Mucosa of descending colon (tissue), 1 donor: Measurements from ENCODE around the genes MBTPS2, SUPT20HL2 and ARX.

DNA sequence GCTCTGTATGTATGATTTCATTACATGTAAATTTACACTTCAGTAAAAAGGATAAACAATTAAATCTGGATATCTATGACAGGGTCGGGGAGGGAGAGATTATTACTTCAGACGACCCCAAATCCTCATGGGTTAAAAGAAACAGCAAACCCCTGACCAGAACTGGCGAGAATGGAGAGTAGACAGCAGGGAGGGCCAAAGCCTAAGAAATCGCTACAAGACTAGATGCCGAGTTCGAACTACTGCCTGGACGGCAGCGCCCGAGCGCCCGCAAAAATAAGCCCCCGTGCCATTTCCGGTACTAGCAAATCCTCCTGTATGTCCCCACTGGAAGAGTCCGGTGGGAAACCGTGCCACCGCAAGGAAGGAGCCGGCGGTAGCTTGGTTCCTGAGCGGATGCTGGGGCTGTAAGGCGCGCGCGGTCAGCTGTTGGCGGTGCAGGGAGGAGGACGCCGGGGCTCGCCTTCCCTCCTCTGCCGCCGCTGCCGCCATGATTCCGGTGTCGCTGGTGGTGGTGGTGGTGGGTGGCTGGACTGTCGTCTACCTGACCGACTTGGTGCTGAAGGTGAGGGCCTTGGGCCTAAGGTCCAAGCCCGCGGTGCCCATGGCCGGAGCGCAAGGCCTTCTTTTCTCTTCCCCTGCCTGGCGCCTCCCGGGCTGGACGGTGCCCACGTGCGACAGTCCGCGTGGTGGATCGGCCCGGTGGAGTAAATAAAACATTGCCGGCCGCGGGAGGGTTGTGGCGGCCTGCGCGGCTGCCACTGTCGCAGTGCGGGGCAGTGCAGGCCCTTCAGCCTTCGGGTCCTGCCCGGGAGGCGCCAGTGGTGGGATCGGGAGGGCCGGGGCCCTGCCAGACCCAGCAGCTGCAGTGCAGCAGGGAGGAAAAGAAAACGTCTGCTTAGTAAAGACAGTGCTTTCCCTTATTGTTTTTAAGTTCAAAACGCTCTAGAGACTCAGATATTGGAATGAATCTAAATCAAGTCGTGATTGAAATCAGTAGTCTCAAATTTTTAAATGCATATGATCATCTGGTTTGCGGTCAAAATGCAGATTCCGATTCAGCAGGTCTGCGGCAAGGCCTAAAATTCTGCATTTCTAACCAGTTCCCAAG lies at the start of gene MBTPS2:
Gene MBTPS2, plus strand, starts transcription at position 373 of the 1,111 bp plus-strand sequence.
- PRO-cap, result bidirectional peak, plus-strand start at position 384 of the sequence, minus-strand start at position 278 of the sequence

GRCh38 chrX:21882374-21883101 lies 26.8 kb downstream of the YY2 start:
- PRO-cap, result no peak

- PRO-cap, result no peak
These were observed 458 bp downstream of the PHEX start for GRCh38 chrX:22032513-22033052.

DNA sequence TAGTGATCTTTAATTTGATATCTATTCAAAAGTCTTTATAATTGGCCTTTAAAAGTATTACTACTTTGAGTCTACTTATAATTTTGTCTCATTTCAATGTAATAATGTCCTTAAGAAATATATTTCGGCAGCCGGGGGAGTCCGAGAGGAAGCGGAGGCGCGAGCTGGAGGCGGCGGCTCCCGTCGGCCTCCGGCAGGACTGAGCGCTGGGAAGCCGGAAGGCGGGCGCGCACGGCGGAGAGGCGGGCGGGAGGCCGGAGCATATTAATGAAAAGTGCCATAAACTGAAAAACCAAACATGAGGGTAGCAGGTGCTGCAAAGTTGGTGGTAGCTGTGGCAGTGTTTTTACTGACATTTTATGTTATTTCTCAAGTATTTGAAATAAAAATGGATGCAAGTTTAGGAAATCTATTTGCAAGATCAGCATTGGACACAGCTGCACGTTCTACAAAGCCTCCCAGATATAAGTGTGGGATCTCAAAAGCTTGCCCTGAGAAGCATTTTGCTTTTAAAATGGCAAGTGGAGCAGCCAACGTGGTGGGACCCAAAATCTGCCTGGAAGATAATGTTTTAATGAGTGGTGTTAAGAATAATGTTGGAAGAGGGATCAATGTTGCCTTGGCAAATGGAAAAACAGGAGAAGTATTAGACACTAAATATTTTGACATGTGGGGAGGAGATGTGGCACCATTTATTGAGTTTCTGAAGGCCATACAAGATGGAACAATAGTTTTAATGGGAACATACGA lies 75.9 kb downstream of the DDX53 start:
- PRO-cap, result no peak

DNA sequence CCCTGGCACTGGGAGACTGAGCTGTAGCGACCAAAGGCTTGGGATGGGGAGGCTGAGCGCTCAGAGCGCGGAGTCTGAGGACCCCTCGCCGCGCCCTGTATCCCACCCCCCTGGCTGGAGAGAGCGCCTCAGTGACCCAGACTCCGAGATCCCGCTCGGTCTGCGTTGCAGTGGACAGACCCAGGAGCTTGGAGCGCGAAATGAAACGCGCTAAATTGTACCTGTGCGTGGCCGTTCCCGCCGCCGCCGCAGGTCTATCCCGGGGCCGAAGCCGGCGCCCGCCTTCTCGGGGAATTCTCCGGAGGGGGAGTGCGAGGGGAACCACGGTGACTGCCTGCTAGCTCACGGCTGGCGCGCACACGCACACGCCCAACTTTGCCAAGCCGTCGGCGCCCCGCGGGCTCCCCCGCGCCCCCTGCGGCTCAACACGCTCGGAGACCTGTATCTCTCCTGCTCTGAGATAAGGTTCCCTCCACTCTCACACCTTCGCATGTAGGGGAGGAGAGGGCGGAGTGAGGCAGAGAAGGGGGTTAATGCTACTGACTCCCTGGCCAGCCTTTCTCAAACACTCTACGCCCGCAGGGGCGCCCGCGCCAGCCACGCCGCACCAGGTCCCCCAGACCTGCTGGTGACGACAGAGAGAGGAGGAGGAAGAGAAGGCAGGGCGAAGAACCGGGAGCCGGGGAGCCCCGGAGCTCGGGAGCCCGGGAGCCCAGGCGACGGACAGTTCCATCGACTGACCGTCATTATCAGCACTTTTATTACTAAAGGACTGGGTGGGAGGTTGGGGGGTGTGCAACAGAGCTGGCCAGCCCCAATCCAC lies 1.4 kb upstream of the PTCHD1 start:
- PRO-cap, result no peak

DNA sequence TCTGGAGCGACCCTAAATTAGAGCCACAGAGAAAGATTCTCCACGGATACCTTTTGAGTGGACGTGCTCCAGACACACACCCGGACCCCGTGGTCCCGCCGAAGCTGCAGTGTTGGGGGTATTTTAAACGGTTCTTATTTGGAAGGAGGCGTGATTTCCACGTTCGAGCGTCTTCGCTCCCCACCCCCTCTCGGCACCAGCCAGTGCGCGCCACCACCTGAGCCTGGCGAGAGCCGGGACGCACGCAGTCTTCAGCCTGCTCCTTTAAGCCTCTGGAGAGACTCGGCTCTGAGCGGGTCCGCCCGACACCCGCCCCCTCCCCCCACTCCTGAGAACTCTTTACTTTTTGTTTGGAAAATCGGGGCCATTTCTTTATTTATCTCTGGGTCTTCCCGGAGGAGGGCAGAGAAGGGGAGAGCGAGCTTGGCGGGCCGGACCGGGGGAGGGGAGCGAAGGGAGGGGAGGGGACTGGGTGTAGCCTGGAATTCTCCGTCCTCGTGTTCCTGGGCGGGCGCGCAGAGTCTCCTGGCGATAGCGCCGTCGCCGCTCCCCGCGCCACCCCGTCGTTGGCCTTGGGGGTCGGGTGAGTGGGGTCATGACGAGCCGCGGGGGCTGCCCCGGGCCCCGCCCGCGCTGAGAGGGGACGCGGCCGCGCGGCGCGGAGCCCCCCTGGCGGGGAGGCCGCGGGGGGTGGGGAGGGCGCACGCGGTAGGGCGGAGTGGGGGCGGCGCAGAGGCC lies 601 bp upstream of the PTCHD1 start:
- PRO-cap, result no peak

GRCh38 chrX:23682036-23682619 lies 14.8 kb downstream of the PRDX4 start:
- PRO-cap, result no peak

- PRO-cap, result no peak
These were observed 28.1 kb downstream of the APOO start for GRCh38 chrX:23879592-23879988.

GRCh38 chrX:24050519-24050794 lies 4.3 kb upstream of the EIF2S3 start:
- PRO-cap, result no peak

GRCh38 chrX:24067742-24068271 lies 13.1 kb downstream of the EIF2S3 start:
- PRO-cap, result no peak

DNA sequence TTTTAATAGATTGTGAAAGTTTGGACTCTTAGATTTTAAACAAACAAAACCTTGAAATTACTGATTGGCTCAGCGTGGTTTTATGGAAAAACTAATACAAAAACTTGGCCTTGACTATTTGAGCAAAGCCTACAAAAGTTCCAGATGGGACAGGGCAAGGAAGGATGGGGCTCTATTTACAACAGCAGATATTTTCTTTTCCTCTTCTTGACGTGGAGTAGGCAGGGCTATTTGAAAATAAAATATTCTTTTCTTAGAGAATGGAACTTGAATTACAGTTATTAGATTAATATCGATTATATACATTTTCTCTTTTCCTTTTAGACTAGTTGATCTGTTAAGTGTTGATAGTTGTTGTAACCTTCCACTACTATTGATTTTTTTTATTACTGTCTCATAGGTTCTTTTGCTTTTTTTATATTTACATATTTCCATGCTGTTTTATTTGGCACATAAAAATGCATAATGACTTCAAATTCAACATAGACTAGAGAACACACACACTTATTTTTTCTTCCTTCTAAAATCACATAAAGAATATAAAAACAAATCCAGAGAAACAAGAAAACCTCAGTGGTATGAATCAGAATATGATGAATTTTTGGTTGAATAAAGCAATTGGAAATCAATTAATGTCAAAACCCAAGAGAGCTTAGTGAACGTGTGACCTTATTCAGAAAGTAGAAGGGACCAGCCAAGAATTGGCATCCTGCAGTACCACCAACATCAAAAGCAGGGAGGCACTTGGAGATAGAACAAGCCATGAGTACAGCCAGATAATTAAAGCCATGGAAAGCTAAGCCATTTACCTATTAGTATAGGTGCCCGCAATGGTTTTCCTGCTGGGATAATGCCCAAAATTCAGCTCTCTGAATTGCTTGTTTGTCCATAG lies 16.9 kb downstream of the ZFX start:
- PRO-cap, result no peak

- PRO-cap, result no peak
These were observed 31.5 kb downstream of the ZFX start for GRCh38 chrX:24180914-24181586.

GRCh38 chrX:24313785-24314252 lies at the start of gene SUPT20HL2:
TSS of gene SUPT20HL2 (minus strand) at chrX:24314069.
- PRO-cap, result no peak

GRCh38 chrX:24645837-24646476 lies 1.2 kb downstream of the PCYT1B start:
- PRO-cap, result no peak

- PRO-cap, result no peak
These were observed 15.5 kb upstream of the PCYT1B start for GRCh38 chrX:24662683-24663087.

GRCh38 chrX:24672520-24673145 lies 21.1 kb upstream of the POLA1 start:
- PRO-cap, result no peak

GRCh38 chrX:24763090-24763595 lies 69.4 kb downstream of the POLA1 start:
- PRO-cap, result no peak

DNA sequence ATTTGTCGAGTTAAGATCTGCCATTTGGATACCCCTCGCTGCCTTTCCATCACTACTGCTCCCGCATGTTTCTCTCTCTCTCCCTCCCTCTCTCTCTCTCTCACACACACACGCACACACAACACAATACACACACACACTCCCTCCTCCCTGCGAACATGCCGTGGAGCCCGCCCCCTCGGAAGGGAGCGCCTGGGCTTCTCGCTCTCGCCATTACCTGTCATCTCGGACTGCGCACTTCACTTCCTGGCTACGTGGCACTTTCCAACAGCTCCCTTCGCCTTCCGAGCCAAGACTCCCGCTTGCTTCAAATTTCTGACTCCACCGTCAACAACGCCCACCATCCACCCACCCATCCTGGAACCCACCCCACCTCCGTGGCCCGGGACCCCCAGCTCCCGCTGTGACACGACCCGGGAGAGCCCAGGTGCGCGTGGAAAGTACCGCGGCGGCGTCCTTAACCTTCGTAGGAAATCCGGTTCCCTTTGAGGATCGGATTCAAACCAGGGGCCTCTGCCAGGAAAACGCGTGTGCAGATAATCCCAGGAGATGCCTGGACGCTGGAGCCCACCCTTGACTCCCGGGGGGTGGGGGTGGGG lies 12.6 kb downstream of the ARX start:
- PRO-cap, result no peak

DNA sequence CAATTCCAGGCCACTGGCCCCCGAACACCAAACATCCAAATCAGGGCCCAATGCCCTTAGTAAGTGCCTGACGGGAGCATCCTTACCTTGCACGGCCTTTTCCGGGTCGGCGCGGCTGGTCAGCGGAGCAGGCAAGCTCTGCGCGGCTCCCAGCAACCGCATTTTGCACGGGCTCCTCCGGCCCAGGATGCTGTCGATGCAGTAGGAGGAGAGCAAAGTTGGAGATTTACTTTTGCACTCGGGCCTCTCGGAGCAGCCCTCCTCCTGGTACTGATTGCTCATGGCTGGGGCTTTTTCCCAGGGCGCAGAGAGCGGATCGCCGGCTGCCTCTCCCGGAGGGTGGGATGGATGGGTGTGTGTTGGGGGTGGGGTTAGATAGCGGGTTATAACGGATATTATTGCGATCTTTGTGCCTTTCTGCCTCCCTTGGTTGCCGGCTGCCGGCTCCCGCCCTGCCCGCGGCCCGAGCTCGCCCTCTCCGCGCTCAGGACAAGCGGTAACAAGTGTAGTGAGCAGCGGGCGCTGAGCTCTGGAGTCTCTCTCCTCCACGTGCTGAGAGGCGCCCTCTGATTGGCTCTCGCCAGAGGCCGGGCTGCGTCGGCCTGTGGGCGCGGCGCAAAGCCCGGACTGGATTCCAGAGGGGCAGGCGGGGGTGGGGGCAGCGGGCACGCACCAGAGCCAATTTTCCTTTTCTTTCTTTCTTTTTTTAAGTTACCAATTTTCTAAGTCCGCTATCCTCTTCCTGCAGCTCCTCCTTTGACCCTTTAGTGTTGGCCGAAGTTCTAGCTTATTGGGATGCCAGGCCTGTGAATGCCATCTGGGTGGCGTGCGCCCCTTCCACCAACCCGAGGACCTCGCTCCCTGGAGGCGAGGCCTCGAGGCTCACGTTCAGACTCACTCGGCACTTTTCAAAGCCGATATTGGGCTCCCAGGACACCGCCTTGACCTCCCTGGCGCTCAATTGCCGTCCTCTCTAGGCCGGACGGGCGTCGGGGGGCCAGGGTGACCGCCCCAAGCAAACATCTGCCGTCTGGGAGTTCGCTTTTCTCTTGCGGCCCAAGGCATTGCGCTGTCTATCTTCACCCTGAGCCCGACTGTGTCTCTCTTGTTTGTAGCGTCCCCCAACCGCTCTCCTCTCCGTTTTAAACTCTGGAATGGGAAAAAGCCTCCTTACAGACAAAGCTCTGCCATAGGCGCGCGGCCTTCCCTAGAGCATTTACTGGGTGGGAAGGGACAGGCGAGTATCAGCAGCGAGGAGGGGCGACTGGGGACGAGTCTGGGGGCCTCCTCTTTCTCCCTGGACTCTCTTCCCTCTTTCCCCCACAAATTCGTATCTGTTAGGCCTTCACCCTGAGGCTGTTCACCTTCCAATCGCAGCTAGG lies at the start of gene ARX:
Gene ARX, minus strand, starts transcription at position 510 of the 1,382 bp plus-strand sequence.
- PRO-cap, result no peak

- PRO-cap, result unidirectional peak, minus-strand start at chrX:27987901
These were observed 6.5 kb upstream of the DCAF8L1 start for GRCh38 chrX:27987805-27988004.